HTR-8/SVneo (cell line): ENCODE results near the gene NCAM2.

- RRBS, result no CpG with 5 or more reads among the region's 5 CpGs
Observed at GRCh38 chr21:5127306-5127524, 5394.2 kb upstream of the TPTE start.

DNA sequence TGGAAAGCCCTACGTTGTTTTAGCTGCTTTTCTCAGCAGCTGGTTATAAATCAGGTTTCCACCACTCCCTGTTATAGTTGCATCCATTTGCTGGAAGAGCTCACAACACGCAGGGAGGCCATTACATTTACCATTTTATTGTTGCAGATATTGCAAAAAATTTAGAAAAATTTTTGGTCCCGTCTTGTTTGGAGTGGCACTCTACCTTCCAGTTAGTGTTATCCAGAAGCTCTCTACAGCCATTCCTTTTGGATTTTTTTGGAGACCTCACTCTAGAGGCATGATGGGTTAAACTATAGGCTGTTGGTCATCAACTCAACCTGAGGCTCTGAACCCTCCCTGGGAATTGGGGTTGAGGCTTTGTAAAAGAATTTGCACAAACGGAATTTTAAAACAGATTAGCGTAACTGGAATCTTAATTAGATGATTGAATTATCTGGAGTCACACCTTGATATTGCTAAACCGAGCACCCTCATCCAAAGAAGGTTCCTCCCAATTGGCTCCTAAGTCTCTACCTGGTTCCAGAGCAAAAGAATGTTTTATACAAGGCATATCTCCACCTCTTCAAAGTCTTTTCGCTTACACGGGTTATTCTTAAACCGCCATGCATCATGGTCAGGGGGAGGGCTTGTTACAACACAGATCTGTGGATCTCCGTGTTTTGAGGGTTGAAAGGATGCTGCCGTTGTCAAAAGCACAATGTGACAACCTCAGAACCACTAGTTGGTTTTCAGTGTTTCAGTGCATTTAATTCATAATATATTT, 1531.9 kb upstream of the TPTE start:
- RRBS, result no CpG with 5 or more reads among the region's 11 CpGs

- RRBS, result 49% methylated on average over 12 of the region's 56 CpGs
Observed at GRCh38 chr21:9042836-9043559, 1478.4 kb upstream of the TPTE start.

GRCh38 chr21:14273551-14274532, 57.9 kb downstream of the RBM11 start:
- RRBS, result 91% methylated on average over 8 of the region's 40 CpGs

- RRBS, result no CpG with 5 or more reads among the region's 10 CpGs
Observed at GRCh38 chr21:14522666-14523856, 23.1 kb downstream of the SAMSN1 start.

GRCh38 chr21:14991001-14991878, 73.6 kb downstream of the NRIP1 start:
- RRBS, result no CpG with 5 or more reads among the region's 3 CpGs

DNA sequence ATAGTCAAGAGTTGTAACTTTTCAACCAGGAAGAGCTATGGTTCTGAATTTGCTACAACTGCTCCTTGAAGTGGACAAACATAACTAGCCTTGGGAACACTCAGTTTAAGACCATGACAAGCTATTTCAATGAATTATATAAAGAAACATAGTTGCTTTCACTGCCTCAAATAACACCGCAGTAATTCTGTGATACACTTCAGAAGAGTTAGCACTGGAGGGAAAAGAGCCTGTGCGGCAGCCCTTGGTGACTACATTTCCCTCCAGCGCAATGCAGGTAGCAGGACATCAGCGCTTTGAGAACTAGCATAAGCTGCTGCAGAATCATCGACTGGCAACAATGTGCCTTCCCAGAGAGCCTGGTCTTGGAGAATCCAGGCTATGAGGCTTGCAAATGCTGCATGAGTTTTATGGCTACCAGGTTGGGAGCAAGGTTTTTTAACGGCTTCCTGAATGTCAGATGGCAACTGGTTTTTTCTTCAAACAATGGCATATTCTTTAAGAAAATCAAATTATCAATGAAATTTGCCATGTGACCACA, 7.5 kb downstream of the NRIP1 start:
- RRBS, result no CpG with 5 or more reads among the region's 6 CpGs

DNA sequence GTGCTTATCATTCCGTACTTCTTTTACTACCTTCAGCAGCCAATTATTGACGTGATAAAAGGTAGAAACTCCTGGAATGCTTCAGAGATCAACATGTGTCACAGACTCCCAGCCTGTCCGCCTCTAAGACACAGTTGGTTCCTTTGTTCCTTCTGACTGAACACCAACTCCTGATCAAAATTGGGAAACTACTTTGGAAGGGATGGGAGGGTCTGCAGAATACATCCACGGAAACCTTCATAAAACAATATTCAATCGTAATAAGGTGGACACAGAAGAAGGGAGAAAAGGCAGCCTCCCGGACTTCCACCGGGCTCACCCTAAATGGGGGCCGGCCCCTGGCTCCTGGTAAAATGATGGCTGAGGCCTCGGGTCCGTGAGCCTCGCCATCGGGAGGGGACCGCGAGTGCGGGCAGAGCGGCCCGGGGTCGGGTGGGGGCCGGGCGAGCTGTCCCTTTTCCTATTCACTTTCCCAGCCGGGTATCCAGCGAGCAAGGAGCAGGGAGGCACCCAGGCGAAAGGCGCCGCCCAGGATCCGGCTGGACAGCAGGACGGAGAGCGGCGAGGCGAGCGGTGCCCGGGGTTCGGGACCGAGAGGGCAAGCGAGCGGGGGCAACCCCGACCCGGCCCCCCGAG, 875 bp downstream of the NRIP1 start:
- RRBS, result 1% methylated on average over 25 of the region's 39 CpGs

GRCh38 chr21:15066206-15066798, 1.5 kb upstream of the NRIP1 start:
- RRBS, result no CpG with 5 or more reads among the region's 8 CpGs

GRCh38 chr21:15192250-15192582, 127.4 kb upstream of the NRIP1 start:
- RRBS, result no CpG with 5 or more reads among the region's 1 CpG

GRCh38 chr21:15290433-15291176, 225.8 kb upstream of the NRIP1 start:
- RRBS, result 82% methylated on average over 3 of the region's 21 CpGs

GRCh38 chr21:15682837-15683578, 46.8 kb upstream of the USP25 start:
- RRBS, result no CpG with 5 or more reads among the region's 3 CpGs

GRCh38 chr21:16554318-16554890, 824.6 kb downstream of the USP25 start:
- RRBS, result no CpG with 5 or more reads among the region's 10 CpGs

- RRBS, result no CpG with 5 or more reads among the region's 6 CpGs
Observed at GRCh38 chr21:17139560-17140024, 373.3 kb upstream of the CXADR start.

DNA sequence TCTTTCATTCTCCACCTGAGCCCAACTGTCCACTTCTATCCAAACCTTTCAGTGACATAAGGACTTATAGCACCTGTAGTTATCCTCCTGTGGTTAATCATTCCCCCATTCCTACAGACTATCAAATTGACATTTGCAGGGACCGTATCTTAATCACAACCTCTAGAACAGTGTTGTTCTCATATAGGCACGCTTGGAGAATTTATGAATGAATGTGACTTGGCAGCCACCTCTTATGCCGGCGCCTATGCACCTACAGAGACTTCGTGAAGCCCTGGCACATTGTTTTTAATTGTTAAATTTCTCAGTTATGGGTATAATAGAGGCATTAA, 83.8 kb upstream of the CXADR start:
- RRBS, result no CpG with 5 or more reads among the region's 5 CpGs

- RRBS, result no CpG with 5 or more reads among the region's 32 CpGs
Observed at GRCh38 chr21:17513597-17514583, 1.0 kb downstream of the CXADR start.

DNA sequence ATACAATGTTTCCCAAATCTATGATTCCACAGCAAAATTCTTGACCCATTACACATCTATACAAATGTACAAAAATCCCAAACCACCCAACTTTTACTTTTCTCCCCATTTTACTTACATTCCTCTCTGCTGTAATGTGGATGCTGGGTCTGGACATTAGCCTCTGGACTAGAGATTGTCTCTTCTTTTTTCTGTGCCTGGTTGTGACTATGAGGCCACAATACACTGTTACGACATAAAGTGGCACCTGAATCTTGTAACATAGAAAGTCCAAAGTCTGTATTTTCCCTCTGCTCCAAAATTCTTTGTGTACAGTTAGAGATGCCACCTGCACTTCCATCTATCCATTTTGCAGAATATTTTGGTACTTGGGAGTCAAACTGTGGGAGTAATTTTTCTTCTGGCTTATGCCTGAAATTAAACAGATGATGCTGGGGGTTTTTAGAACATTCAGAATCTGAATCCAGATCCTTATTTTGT, 22.7 kb downstream of the C21orf91 start:
- RRBS, result no CpG with 5 or more reads among the region's 1 CpG

GRCh38 chr21:17819539-17819907, 367 bp upstream of the C21orf91 start:
- RRBS, result 2% methylated on average over 5 of the region's 19 CpGs

DNA sequence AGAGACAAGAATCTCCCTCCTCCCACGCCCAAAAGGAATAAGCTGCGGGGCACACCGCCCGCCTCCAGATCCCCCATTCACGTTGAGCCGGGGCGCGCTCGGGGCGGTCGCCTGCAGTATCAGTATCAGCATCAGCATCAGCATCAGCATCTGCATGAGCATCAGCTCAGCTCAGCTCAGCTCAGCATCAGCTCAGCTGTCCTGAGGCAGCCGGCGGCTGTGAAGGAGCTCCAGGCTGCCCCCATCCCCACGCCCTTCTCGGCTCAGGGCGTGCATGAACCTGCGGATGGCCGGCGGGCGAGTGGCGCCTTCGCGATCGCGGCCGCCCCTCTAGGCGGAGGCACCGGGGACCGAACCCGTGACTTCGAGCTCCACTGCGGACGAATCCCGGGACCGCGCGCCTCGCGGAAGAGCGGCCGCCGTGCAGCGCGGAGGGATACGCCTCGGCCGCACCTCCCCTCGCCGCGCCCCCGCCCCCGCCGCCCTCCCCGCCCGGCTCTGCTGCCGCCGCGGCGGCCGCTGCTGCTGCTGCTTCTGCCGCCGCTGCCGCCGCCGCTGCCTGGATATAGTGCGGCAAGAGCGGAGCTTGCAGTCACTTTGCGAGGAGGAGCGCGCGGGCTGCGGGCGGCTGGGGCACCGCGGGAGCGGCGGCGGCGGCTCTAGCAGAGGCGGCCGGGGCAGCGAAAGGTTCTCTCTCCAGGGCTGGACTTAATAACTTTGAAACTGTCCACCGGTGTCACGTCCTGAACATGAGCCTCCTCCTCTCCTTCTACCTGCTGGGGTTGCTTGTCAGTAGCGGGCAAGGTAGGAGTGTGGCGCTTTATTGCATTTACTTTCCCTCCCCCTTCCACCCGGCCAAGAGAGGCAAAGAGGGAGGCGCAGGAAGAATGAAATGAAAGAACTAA, at the start of gene NCAM2:
TSS of gene NCAM2 (plus strand) at position 595 of the 905 bp plus-strand sequence.
- RRBS, result 9% methylated on average over 39 of the region's 88 CpGs